Glomerular endothelial cell (primary cell): ENCODE results near the genes GPR62, PPM1M and SEMA3G.

DNA sequence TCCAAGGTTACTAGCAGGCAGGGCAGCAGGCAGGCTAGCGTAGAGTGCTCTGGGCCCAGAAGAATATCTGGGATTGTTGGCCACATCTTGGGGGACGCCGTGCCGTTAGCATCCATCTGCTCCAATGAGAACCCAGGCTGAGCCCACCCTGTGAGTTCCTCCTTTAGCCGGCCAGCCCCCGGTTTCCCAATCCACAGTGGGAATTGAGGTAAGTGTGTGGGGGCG, 425 bp downstream of the CISH start:
- RAMPAGE, long total RNA = no peak

GRCh38 chr3:50646843-50647332, 27.8 kb upstream of the DOCK3 start:
- RAMPAGE, long total RNA = no peak

- RAMPAGE, long total RNA = no peak
Measured at GRCh38 chr3:51394416-51395400, 3.6 kb downstream of the RBM15B start.

DNA sequence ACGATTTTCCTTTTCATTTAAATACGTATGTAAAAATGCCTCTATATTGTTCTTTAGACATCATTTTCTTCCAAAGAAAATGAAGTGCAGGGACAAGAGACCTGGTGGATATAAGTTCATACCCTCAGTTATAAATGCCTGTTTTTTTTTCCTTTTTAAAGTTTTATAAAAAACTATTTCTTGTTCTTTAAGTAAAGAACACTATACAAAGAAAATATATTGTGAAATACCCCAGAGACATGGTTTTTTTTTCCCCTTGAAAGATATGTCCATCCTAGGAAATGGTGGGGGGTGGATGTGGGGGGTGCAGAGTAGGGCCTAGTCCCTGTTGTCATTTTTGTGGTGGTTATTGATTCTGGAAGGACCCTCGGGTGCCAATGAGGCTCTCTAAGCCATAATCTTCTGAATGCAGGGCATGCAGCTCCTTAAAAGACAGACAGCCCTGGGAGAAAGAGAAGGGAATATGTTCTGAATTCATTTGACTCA, 7.2 kb downstream of the RBM15B start:
- RAMPAGE, long total RNA = no peak

GRCh38 chr3:51537820-51538419, 599 bp upstream of the RAD54L2 start:
- RAMPAGE, long total RNA = no peak

- RAMPAGE, long total RNA = no peak
Measured at GRCh38 chr3:51621287-51622030, 49.6 kb upstream of the TEX264 start.

DNA sequence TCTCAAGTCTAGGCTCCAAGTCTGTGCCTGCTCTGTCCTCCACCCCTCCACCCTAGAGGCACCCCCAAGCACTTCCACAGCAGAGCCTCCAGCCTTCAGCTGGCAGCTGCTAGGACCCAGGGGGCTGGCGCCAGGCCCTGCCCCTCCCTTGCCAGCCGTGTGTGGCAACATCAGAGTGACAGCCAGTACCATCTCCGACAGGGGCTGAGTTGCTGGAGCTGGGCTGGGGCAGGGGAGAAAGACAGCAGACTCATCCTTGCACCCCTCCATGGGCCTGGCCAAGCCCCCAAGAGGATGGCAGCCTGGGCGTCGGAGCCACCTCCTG, at the start of gene GPR62:
GPR62 (plus strand) TSS at position 185 of the 325 bp plus-strand sequence.
- RAMPAGE, long total RNA = no peak

- RAMPAGE, long total RNA = no peak
Measured at GRCh38 chr3:51955522-51956923, 842 bp downstream of the GPR62 start.

DNA sequence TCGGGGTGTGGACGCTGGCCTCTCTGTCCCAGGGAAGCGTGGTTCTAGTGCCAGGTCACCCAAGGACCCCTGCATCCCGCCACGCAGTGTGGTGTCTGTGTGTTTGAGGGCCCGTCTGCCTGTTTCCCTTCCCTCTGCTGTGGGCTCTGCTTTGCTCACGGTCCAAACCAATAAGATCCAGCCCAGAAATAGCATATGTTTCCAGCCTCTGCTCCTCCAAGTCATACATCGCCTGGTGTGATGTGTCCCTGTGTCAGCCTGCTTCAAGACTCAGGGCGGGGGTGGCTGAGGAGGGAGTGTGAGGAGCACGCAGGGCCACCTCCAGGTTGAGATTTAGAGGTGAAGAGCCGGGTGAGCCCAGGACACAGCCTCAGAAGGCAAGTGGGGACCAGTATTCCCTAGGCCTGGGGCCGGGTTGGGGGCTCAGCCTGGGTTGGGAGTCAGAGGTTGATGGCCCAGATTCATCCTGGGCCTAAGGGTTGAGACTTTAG, 21.9 kb upstream of the RPL29 start:
- RAMPAGE, long total RNA = no peak

- RAMPAGE, long total RNA = no peak
Measured at GRCh38 chr3:52045987-52047114, 10.0 kb downstream of the DUSP7 start.

DNA sequence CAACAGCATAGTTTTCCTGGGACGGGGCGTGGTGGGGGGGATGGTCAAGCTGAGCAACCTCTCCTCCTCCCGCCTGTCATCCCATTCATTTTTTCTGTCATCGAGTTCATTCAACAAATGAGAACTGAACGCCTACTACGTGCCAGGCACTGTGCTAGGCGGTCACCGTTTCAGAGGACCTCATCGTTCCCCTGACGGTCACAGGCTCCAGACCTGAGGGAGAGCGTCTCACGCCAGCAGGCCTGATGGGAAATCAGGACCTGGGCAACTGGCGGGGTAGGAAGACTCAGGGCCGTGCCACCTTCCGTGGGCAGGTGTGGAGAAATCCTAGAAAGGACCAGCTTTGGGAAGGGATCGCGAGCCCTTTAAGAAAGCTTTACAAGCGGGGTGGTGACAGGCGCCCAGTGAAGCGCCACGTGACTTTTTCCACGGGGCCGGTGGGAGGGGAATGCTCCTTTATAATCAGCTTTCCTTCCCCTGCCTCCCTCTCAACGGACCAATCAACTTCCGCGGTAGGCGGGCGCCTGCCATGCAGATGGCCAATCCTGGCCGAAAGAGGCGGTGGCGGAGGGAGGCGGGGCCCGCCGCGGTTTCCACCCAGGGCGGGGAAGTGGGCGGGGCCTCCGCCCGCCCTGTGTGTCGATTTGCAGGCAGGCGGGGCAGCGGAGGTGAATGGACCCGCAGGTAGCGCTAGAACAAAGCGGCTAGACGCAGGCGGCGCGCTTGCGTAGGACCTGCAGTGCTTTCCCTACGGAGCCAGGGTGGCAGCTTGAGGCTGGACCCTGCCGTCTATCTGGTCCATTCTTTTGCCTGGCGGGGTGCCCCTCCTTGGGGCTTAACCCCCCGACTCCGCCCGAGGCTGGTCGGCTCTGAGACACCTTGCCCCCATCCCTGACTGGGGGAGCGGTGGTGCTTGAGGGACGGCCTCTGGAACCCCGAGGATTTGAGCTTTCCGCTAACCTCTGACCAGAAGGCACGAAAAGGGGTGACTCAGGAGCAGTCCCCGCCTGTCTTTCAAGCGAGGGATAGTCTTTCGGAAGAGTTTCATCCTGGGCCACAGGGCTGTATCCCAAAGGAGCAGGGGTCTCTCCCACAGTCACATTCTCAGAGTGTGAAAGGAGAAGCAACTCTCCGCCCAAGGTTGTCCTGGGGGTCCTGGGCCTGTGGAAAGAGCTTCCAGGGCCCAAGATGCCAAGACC, 937 bp upstream of the DUSP7 start:
- RAMPAGE, long total RNA = no peak

GRCh38 chr3:52121440-52121887, 32.8 kb downstream of the POC1A start:
- RAMPAGE, long total RNA = no peak

- RAMPAGE, long total RNA = no peak
Measured at GRCh38 chr3:52130960-52131426, 23.2 kb downstream of the POC1A start.

GRCh38 chr3:52192808-52193426, 5.0 kb upstream of the ALAS1 start:
- RAMPAGE, long total RNA = no peak

- RAMPAGE, long total RNA = no peak
Measured at GRCh38 chr3:52195729-52196346, 2.1 kb upstream of the ALAS1 start.

DNA sequence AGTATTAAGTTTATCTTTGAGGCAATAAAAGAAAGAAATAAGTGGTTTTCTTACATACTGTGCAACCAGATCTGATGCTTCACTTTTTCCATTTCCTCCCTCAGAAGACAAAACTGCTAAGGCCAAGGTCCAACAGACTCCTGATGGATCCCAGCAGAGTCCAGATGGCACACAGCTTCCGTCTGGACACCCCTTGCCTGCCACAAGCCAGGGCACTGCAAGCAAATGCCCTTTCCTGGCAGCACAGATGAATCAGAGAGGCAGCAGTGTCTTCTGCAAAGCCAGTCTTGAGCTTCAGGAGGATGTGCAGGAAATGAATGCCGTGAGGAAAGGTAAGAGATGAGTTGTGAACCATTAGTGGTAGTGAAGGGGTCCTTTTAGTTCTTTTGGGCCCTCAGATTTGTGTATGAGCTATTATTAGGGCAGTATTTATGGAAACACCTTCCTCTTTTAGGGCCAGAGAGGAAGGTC, 4.5 kb downstream of the ALAS1 start:
- RAMPAGE, long total RNA = no peak

- RAMPAGE, long total RNA = no peak
Measured at GRCh38 chr3:52245226-52246386, at the start of gene PPM1M. TSS of gene PPM1M (plus strand) at chr3:52245759.

- RAMPAGE, long total RNA = no peak
Measured at GRCh38 chr3:52311409-52312182, 4.5 kb upstream of the DNAH1 start.

GRCh38 chr3:52412723-52413172, 2.3 kb downstream of the PHF7 start:
- RAMPAGE, long total RNA = no peak

DNA sequence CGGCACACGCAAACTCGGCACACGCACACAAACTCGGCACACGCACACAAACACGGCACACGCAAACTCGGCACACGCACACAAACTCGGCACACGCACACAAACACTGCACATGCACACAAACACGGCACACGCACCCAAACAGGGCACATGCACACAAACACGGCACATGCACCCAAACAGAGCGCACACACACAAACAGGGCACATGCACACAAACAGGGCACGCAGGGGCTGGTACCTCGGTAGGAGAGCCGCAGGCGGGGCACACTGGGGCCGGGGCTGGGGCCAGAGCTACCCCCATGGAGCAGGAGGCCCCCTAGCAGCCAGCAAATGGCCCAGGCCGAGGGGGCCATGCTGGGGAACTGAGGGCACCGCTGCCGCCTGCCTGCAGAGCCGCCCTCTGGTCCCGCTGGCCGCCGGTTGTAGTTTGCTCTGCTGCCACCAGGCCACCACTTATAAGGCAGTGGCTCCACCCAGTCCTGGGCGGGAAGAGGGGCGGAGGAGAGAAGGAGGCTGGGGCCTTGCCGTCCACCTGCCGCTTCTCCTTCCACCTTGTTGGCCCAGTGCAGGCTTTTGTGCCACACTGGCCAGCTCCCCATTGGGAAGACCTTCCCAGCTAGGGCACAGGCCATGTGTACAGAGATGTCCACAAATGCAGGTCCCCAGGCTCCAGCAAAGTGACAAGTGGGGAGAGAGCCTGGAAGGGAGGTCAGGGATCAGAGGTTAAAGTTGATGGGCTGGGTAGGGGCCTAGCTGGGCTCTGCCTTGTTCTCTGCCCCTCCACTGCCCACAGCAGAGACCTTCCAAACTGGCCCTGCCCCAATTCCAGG, at the start of gene SEMA3G:
SEMA3G (minus strand) TSS at position 431 of the 832 bp plus-strand sequence.
- RAMPAGE, long total RNA = no peak